ENCODE measurements around the genes MPHOSPH9, SBNO1 and CCDC92.

DNA sequence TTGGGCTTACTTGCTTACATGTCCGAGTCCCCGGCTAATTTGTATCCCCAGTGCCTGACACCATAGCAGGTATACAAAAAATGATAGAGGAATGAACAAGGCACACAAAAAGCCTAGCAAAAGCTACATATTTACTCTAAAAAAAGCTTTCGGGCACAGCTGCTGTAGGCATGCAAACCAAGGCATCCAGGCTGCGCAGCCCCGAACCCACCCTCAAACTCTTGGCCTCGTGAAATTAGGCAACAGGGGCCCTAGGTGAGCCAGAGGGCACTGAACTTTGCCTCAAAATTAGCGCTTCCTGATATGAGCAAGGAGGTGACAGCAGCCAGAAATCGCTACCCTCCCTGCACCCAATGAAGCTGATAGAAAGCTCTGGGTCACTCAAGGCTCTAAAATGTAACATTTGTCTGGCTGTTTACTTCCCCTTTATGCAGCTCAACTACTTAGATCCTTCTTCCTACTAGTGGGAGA, 61.8 kb downstream of the PITPNM2 start:
- PRO-cap = no peak
- RAMPAGE, long total RNA, 2 experiments = no peak in any of the 2 experiments

DNA sequence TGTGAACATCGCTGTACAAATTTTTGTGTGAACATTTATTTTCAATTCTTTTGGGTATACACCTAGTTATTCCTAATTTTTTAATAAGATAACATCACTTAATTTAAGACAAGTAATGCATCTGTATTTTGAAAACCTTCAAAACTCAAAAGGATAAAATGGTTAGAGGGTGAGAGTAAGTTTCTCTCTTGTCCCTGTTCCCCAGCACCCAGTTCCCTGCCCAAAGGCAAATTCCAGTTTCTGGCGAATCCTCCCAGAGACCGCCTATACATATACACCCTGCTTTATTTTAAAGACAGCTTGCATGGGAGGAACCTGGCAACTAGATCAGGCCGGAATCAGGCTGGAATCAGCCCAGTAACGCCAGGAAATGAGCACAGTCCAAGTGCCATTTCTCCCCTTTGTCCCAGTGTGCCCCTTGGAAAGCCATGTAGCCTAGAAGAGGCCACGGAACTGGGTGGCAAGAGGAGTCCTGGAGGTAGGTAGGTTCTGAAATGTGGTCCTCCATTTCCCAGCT, 36.7 kb downstream of the PITPNM2 start:
- PRO-cap = unidirectional peak, minus-strand start at position 242 of the sequence
- RAMPAGE, long total RNA, 2 experiments = no peak in any of the 2 experiments

- PRO-cap = no peak
- RAMPAGE, long total RNA, 2 experiments = no peak in any of the 2 experiments
Observed at GRCh38 chr12:123141427-123142533, 9.1 kb downstream of the PITPNM2 start.

- PRO-cap = no peak
- RAMPAGE, long total RNA, 2 experiments = no peak in any of the 2 experiments
Observed at GRCh38 chr12:123152470-123153320, 1.8 kb upstream of the PITPNM2 start.

- PRO-cap = unidirectional peak, plus-strand start at chr12:123232917; bidirectional peak, plus-strand start at chr12:123233449, minus-strand start at chr12:123233170
- RAMPAGE, long total RNA, 2 experiments = start-site peak on the minus strand in 2 of 2 experiments, at chr12:123233098-123233260 at its widest, 79 to 152 reads per replicate
Observed at GRCh38 chr12:123232486-123233299, at the start of gene MPHOSPH9. MPHOSPH9 (minus strand) TSS chr12:123233141.

- PRO-cap = no peak
- RAMPAGE, long total RNA, 2 experiments = no peak in any of the 2 experiments
Observed at GRCh38 chr12:123241933-123243205, 9.1 kb downstream of the MTRFR start.

GRCh38 chr12:123278009-123278842, 6.6 kb upstream of the CDK2AP1 start:
- PRO-cap = no peak
- RAMPAGE, long total RNA, 2 experiments = no peak in any of the 2 experiments

DNA sequence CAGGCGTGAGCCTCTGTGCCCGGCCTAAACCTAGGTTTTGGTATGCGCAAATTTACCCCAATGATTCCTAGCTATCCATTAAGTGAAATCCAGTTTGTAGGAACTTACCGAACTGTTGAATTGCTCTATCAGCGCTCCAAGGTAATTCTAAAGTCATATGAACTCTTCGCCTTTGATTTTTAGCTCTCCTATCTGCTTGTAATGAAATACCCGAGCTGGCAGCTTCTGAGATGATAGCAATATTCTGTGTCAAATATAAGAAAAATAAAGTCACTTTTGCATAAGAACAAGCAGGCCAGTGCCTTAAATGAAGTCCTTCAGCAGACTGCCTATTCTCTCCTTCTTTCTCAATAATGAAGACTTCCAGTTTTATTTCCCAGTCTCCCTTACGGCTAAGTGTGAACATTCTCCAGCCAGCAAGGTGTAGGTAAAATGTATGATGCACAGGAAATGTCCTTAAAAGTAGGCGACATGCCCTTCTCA, 45.5 kb upstream of the CDK2AP1 start:
- PRO-cap = no peak
- RAMPAGE, long total RNA, 2 experiments = no peak in any of the 2 experiments

DNA sequence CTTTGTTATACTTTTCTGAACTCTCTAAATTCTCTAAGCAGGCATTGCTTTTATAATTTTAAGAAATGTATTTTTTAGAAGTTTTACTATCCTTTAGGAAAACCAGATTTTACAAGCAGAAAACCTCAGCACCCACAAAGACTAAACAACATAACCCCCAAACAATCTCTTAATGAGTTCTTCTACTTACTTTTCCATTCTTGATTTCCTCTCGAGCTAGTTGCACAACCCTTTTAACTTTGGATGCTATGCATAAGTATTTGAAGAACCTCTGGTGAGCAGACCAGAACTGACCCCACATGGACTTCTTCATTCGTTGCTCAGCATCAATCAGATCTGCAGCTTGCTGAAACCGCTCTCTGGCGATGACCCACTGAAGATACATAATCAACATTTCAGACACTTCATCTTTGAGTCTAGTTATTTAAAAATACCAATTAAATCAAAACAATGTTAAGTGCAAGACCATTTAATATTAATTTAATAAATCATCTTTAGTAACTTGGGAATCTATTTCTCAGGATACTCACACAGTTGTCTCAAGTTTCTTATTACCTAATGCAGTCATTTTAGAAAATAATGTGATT, 38.6 kb downstream of the SBNO1 start:
- PRO-cap = no peak
- RAMPAGE, long total RNA, 2 experiments = no peak in any of the 2 experiments

GRCh38 chr12:123364609-123365532, at the start of gene SBNO1:
SBNO1 (minus strand) TSS chr12:123364847.
- PRO-cap = bidirectional peak, plus-strand start at chr12:123364948, minus-strand start at chr12:123364838; bidirectional peak, plus-strand start at chr12:123365399, minus-strand start at chr12:123365218
- RAMPAGE, long total RNA, 2 experiments = start-site peak on the minus strand in 1 of 2 experiments, at chr12:123364832-123364841 at its widest, 227 reads per replicate

- PRO-cap = no peak
- RAMPAGE, long total RNA, 2 experiments = no peak in any of the 2 experiments
Observed at GRCh38 chr12:123384380-123385418, 767 bp downstream of the KMT5A start.

DNA sequence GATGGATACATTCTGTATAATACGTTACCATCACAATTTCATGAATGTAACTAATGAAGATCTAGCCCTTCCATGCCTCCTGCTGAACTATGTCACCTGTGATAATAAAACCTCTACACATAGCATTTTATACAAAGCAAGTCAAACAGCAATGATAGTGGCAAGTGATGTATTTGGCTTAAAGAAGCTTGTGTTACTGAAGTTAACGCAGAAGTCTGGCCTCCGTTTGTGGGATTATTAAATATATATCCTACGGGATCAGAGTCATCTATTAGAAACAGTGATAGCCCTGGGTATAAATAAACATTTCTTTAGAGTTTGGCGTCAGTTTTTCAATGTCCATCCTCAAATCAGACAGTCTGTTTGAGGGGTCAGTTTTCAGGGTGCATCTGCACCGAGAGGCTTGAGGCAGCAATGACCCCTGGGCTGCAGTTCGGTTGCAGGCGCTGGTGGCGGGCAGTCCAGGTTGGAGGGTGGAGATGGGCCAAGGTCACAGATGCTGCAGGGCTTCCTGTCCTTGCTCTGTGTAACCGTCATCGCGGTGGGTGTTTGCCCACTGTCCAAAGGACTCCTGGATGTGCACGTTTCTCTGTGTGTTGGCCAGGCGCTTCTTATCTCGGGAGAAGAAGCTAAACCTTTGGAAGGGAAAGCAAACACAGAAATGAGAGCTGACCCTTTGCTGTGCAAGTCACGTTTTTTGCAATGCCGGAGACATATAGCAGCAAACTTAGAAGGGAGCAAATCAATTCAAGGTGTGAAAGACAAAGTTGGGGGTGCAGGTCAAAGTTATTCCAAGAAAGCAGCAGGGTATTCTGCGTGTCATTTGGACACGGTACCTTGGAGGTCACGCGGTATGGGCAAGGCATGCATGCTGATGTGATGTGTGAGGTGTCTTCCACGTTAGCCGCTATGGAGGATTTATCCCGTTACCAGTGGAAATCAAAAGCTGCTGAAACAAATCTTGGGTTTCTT, 14.4 kb downstream of the SNRNP35 start:
- PRO-cap = no peak
- RAMPAGE, long total RNA, 2 experiments = no peak in any of the 2 experiments

GRCh38 chr12:123494020-123494821, 36.3 kb downstream of the SNRNP35 start:
- PRO-cap = no peak
- RAMPAGE, long total RNA, 2 experiments = no peak in any of the 2 experiments

GRCh38 chr12:123531823-123532742, 1.4 kb downstream of the RILPL1 start:
- PRO-cap = no peak
- RAMPAGE, long total RNA, 2 experiments = no peak in any of the 2 experiments

- PRO-cap = no peak
- RAMPAGE, long total RNA, 2 experiments = no peak in any of the 2 experiments
Observed at GRCh38 chr12:123596136-123597238, 5.4 kb upstream of the DDX55 start.

GRCh38 chr12:123727624-123728347, 15.6 kb downstream of the ATP6V0A2 start:
- PRO-cap = no peak
- RAMPAGE, long total RNA, 2 experiments = no peak in any of the 2 experiments

DNA sequence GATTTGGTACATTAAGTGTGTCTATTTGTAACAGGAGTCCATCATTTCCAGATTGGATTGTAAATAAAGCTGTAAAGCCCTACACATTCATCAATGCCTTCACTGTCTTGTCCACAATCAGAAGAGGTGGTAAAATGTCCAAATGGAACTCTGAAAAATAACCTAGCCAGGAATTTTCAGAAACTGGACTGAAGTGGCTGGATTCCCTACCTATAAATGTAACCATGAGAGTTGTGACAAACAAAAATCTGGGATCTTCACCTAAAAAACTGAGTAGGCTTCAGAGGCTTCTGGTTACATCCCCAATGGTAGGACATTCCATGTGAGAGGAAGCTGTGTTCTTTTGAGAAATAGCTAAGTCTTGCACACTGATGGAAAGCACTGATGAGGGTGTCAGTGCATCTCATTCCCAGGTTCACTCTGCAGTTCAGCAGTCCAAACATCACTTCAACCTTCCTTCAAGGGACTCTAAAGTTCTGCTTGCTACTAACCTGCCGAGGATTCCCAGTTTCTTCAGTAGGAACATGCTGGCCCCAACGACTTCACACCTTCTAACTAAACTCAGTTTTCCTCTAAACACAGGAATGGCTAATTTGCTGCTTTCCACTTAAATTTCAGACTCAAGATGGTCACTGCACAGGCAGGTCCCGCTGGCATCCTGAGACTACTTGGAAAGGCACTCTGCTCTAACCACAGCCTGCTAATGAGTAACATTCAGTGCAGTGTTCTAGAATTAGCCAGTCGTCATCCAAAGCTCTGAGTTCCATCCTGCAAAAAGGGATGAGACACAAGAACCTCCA, 6.3 kb downstream of the CCDC92 start:
- PRO-cap = no peak
- RAMPAGE, long total RNA, 2 experiments = no peak in any of the 2 experiments

GRCh38 chr12:123972481-123973449, at the start of gene CCDC92:
CCDC92 (minus strand) TSS chr12:123972831.
- PRO-cap = bidirectional peak, plus-strand start at chr12:123972640, minus-strand start at chr12:123972555; bidirectional peak, plus-strand start at chr12:123972755, minus-strand start at chr12:123972727; bidirectional peak, plus-strand start at chr12:123973227, minus-strand start at chr12:123972831
- RAMPAGE, long total RNA, 2 experiments = start-site peak on the plus strand in 2 of 2 experiments, at chr12:123973184-123973299 at its widest, 493 to 1,453 reads per replicate

DNA sequence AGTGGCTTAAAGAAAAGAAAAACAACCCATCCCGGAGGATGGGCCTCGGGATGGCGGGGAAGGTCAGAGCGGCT, 272 bp downstream of the ZNF664 start:
- PRO-cap = no peak
- RAMPAGE, long total RNA, 2 experiments = no peak in any of the 2 experiments

DNA sequence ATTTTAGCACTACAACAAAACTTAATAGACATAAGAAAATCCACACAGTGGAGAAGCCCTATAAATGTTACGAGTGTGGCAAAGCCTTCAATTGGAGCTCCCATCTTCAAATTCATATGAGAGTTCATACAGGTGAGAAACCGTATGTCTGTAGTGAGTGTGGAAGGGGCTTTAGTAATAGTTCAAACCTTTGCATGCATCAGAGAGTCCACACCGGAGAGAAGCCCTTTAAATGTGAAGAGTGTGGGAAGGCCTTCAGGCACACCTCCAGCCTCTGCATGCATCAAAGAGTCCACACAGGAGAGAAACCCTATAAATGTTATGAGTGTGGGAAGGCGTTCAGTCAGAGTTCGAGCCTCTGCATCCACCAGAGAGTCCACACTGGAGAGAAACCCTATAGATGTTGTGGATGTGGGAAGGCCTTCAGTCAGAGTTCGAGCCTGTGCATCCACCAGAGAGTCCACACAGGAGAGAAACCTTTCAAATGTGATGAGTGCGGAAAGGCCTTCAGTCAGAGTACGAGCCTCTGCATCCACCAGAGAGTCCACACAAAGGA, 39.4 kb downstream of the ZNF664 start:
- PRO-cap = no peak
- RAMPAGE, long total RNA, 2 experiments = no peak in any of the 2 experiments

All from breast epithelium (tissue), 2 donors.